Hepatocyte (in vitro differentiated cells and primary cell): ENCODE measurements around the gene TTC29.

DNA sequence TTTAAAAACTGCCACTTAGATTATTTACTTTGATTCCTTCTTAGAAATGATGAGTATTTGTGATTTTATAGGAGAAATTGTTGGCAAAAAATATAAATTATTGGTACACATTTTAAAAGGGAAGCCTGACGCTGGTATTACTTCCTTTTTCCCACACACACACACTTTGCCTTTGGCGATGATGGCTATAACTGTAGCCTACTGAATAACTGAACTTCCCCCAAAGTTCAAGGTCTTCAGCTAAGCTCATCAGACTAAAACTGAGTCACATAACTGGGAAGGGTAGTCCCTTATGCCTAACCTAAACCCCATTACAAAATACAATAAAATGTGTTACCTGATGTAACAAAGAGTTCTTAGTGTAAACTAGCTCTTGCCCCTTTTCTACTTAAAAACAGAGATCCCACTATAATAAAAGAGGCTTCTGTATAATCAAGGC lies 2.6 kb downstream of the OTUD4 start:
- RAMPAGE, long total RNA: no peak
- RRBS: no CpG with 5 or more reads among the region's 2 CpGs

- RAMPAGE, long total RNA: no peak
- RRBS: 1% methylated on average over 19 of the region's 68 CpGs
Observed at GRCh38 chr4:145179089-145180094, 997 bp downstream of the OTUD4 start.

- RAMPAGE, long total RNA: no peak
- RRBS: no CpG with 5 or more reads among the region's 1 CpG
Observed at GRCh38 chr4:145439314-145439592, 42.4 kb upstream of the SMAD1 start.

DNA sequence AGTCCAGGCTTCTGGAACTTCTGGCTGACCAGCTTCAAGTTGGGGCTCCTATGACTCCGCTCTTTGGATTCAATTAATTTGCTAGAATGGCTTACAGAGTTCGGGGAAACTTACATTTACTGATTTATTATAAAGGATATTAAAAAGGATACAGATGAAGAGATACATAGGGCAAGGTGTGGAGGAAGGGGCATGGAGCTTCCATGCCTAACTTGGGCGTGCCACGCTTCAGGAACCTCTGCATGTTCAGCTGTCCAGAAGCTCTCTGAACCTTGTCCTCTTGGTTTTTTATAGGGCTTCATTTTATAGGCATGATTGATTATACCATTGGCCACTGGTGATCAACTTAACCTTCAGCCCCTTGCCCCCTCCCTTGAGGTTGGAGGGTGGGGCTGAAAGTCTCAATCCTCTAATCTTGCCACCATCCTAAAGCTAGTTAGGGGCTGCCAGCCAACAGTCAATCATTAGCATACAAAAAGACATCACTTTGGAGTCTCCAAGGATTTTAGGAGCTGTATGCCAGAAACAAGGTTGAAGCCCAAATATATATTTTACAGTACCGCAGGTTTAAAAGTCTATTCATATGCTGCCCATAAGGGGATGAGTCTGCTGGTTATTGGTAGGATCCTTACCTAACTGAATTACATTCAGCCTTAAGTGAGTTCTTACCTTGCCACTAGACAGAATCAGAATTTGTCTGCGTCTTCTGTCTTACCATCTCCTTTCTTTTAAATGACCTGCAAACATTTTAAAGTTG lies 10.8 kb downstream of the SMAD1 start:
- RAMPAGE, long total RNA: no peak
- RRBS: no CpG with 5 or more reads among the region's 6 CpGs

- RAMPAGE, long total RNA: no peak
- RRBS: no CpG with 5 or more reads among the region's 6 CpGs
Observed at GRCh38 chr4:145524441-145525328, 43.0 kb downstream of the SMAD1 start.

DNA sequence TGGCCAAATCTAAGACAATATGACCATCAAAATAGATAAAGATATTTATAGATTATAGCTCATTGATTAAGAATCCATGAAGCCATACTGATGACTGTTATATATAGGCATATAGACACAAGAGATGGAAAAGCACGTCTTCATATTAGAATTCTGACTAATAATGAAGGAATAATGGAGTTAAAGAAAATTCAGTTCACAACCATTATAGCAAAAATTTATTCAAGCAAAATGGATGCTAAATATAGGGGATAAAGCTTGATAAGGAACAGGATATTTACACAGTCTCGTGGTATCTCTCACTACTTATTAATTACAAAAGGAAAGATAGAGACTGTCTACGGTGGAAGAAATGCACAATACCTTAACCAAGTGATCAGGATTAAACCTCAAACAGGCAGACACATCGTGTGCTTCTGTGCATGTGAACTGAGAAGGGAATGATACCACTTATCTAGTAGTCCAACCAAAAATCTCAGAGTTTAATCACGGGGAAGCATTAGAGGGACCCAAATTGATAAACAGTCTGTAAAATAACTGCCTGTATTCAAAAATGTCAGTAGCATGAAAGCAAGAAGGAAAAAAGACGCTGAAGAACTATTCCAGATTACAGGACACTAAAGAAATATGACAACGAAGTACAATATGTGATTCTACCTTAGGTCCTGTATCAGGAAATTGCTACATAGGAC lies 55.0 kb downstream of the SMAD1 start:
- RAMPAGE, long total RNA: no peak
- RRBS: no CpG with 5 or more reads among the region's 7 CpGs

DNA sequence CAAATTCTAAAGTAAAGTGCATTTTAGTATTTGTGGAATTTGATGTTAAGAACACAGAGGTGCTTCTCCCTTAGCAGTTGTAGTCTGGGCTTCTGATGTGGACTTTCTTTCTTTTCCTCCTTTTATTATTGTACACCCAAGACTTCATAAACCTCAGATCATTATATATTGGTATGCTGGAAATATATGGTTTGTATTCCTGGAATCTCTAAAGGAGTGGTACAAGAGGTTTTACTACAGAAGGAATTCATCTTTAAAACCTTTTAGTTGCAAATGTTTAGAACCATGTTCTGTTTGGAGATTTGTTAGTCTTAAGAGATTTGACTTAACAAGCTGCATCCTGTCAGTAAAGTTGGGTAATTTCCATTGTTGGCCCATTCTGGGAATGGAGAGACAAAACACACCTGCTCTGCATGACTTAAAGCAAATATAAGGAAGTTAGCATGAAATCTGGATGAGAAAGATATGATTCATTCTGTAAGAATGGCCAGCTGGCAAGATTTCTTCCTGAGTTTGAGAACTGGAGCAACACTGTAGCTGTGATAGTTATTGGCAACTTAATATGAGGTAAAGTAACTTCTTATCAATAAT lies 64.0 kb downstream of the SMAD1 start:
- RAMPAGE, long total RNA: no peak

DNA sequence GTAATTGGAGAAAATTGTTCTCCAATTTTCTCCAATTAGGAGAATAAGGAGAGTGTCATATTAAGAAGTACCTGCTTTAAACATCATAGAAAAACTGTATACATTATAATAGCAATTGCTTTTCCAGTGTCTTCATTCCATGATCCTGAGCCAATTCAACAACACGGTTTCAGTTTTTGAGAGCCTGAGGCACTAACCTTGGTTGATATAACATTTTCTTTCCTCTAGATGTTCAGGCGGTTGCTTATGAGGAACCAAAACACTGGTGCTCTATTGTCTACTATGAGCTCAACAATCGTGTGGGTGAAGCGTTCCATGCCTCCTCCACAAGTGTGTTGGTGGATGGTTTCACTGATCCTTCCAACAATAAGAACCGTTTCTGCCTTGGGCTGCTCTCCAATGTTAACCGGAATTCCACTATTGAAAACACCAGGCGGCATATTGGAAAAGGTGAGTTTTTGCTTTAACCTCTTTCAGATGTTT lies 64.9 kb downstream of the SMAD1 start:
- RAMPAGE, long total RNA: no peak
- RRBS: no CpG with 5 or more reads among the region's 7 CpGs

DNA sequence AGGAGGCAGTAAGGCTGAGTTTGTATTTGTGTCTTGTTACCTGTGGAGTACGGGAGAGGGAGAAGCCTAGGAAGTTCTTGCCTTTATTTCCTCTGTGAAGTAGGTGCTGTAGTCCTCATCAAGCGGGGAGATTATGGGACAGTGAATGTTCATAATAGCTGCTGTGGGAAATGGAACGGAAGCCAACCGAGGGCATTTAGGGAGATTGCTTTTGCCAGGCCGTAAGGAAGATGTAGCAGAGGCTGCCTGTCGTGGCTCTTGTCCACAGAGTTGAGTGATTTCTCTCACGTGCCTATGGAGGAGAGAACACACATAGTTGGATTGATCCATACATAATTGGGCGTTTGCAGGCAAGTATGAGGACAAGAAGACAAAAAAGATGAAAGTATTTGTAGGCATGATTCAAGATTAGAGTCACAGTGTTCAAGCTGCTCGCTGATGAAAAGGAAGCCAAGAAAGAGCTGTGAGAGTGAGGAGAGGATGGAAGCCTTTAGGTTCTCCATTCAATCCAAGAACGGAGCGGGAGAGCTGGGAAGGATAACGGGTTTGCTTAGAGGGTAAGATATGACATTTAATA lies 29.5 kb upstream of the C4orf51 start:
- RAMPAGE, long total RNA: no peak
- RRBS: no CpG with 5 or more reads among the region's 12 CpGs

- RAMPAGE, long total RNA: no peak
- RRBS: no CpG with 5 or more reads among the region's 3 CpGs
Observed at GRCh38 chr4:145808201-145808718, 128.3 kb downstream of the C4orf51 start.

DNA sequence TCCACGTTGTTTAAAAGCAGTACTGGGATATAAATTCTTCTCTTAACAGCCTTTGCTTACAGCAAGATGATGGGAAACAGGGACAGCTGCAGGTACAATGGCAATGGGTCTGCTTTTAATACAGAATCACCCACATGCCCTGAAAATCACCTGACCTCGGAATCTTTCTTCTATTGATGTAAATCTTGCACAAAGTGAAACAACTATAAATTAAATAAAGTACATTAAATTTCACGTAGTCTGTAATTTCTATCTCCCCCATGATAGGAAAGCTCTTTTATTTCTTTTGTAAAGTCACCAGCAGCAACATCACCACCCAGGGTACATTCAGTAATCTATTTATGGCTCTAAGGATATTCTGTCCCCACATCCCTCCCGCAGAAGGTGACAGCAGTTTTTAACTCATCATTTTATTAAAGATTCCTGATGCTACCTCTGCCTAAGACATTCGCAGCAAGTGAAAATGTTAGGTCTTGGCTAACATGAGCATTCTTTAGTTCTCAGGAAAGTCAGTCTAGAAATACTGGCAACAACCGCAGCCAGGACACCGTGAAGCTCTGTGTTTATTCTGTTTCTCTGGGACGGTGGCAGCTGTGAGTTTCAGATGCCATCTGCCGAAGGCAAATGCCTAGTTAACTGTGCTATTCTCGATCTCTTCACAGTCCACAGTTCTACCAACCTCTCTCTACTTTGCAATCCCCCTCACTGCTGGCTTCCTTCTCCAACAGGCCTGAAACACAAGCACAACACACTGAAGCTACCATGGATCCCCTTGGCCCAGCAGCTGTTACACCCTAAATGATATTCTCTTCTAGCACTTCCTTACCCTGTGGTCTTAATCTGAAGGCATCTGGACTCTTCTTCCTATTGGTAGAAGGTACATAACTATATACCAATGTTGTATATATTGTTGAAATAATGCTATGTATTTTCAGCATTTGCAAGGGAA lies 119.0 kb downstream of the ZNF827 start:
- RAMPAGE, long total RNA: no peak
- RRBS: no CpG with 5 or more reads among the region's 10 CpGs

GRCh38 chr4:145937100-145938086 lies 1.2 kb downstream of the ZNF827 start:
- RAMPAGE, long total RNA: no peak
- RRBS: 2% methylated on average over 28 of the region's 97 CpGs

DNA sequence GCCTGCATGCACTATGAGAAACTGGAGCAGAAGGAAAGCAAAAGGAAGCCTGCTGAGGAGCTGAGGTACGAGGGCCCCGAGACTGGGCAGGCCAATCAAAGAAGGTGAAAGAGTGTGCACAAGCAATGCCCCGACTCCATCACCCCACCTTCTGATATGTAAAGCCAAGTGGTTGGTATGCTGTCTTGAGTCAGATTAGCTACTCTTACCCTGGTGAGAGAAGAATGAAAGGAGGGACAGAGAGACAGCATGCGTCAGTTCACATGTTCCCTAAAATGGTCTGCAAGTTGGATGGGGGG lies 90.2 kb upstream of the ZNF827 start:
- RAMPAGE, long total RNA: no peak
- RRBS: no CpG with 5 or more reads among the region's 4 CpGs

GRCh38 chr4:146029962-146030470 lies 91.4 kb upstream of the ZNF827 start:
- RAMPAGE, long total RNA: no peak
- RRBS: no CpG with 5 or more reads among the region's 6 CpGs

- RAMPAGE, long total RNA: no peak
- RRBS: no CpG with 5 or more reads among the region's 3 CpGs
Observed at GRCh38 chr4:146365742-146366047, 151.4 kb downstream of the REELD1 start.

- RAMPAGE, long total RNA: no peak
- RRBS: 2% methylated on average over 30 of the region's 32 CpGs
Observed at GRCh38 chr4:146945549-146946061, at the start of gene TTC29. TSS of gene TTC29 (minus strand) at chr4:146945864.

- RAMPAGE, long total RNA: no peak
- RRBS: no CpG with 5 or more reads among the region's 2 CpGs
Observed at GRCh38 chr4:147361614-147362130, 119.2 kb upstream of the EDNRA start.

- RAMPAGE, long total RNA: no peak
- RRBS: no CpG with 5 or more reads among the region's 6 CpGs
Observed at GRCh38 chr4:147479951-147480279, 982 bp upstream of the EDNRA start.

- RAMPAGE, long total RNA: no peak
- RRBS: no CpG with 5 or more reads among the region's 7 CpGs
Observed at GRCh38 chr4:147492681-147493163, 11.8 kb downstream of the EDNRA start.

DNA sequence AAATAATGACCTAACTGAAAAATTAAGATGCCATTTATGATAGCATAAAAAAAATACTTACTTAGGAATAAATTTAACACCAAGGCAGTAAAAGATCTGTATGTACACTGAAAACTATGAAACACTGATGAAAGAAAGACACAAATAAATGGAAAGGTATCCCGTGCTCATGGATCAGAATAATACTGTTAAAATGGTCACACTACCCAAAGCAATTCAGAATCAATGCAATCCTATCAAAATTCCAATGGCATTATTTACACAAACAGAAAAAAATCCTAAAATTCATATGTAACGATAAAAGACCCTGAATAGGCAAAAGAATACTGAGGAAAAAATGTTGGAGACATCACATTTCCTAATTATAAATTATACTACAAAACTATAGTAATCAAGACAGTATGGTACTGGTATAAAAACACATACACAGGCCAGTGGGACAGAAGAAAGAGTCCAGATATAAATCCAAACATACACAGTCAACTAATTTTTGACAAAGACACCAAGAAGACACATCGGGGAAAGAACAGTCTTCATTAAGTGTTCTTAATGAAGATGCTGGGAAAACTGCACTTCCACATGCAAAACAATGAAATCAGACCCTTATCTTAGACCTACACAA lies 18.8 kb downstream of the TMEM184C start:
- RAMPAGE, long total RNA: no peak
- RRBS: no CpG with 5 or more reads among the region's 3 CpGs